Type B pancreatic cell (in vitro differentiated cells): Measurements from ENCODE around the genes COX7A2 and TTK.

GRCh38 chr6:72646908-72647586 is 25.2 kb downstream of the KCNQ5 start:
- PRO-cap, result no peak

- PRO-cap, result no peak
Observed at GRCh38 chr6:72861981-72862703, 240.3 kb downstream of the KCNQ5 start.

DNA sequence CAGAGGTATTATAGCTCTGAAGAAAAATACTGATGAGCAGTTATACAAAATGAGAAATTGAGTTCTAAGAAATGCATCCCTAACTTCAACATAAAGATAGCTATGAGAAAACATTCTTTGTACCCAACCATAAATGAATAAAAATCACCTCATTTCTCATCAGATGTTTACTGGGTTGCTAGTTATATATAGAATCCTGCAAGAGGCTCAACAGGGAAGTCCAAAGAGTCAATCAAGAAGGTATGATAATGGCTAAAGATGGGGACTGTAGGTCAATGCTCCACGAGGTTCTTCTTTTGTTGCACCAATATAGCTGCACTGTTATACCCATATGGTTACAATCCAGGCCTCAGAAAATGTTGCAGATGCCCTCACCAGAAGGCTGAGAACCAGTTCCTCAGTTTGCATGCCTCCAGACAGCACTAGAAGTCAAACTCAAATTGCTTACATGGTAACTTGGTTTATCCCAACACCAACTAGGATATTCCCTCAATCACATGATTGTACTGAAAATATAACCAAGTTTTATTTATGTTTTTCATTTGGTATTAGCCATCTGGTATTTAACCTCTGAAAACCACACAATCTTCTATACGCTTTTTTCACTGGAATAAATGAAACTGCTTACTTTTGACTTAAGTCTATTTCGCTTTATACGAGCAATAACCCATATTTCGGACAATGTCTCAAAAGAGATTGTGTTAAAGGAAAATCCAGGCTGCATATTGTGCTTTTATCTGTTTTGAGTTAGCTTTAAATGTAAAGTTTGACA is 12.0 kb downstream of the EEF1A1 start:
- PRO-cap, result no peak

DNA sequence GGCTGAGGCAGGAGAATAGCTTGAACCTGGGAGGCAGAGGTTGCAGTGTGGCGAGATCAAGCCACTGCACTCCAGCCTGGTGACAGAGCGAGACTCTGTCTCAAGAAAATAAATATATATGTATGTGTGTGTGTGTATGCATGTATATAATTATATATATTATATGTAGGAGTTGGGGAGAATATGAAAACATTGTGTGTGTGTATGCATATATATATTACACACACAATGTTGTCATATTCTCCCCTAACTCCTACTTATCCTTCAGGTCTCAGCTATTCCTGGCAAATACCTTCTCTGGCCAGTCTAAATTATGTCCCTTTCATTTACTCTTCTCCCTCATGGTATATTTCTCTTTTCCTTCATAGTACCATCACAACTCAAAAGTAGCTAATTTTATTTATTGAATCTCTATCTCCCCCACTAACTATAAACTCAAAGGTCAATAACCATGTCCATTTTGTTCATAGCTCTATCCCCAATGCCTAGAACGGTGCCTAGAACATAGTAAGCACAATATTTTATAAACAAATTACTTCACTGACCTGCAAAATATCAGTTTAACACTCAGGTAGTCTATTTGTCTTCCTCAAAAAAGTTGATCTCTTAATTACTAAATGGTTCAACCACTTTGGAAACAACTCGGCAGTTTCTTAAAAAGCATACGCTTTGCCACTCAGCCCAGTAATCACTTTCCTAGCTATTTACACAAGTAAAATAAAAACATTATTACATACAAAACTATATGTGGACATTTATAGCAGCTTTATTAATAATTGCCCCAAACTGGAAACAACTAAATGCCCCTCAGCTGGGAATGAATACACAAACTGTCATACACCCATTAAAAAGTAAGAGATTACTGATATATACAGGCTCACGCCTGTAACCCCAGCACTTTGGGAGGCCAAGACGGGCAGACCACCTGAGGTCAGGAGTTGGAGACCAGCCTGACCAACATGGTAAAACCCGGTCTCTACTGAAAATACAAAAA is 7.6 kb downstream of the EEF1A1 start:
- PRO-cap, result no peak

- PRO-cap, result no peak
Observed at GRCh38 chr6:73644067-73644826, 9.5 kb downstream of the SLC17A5 start.

GRCh38 chr6:73722611-73723223 is 26.7 kb downstream of the CD109 start:
- PRO-cap, result no peak

DNA sequence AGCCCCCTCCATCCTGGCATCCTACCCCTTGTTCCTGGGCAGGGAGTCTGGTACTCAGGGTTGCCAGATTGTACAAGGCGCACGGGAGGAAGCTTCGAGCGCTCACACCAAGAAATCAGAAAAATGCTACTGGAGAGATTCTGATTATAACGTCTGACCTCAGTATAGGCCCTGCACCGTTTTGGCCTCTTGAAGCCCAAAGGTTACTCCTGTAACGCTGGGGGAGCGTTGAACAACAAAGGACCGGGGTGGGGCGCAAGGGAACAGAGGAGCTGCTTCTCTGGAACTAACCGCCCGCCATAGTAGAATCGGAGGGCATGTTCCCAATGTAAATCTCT is 1.1 kb upstream of the COL12A1 start:
- PRO-cap, result no peak

DNA sequence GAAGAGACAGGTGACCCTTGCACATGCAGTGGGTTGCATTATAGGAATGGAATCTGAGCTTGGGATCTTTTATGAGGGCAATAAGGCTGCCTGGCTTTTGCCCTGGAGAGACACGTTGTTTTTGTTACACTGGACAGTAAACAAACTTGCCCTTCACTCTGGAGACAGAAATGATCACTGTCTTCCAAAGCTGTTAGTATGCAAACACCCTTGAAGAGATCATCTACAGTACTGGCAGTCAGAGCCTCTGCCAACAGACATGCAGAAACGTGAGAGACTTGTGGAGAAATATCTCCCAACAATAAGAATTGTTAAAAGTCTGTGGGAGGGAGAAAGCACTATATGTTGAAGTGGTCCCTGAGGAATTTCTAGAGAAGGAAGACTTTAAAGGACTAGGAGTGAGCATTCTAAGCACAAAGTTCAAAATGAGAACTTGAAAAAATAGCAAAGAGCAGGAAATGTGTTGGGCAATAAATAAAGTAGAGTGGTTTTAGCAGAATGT is 6.2 kb upstream of the COL12A1 start:
- PRO-cap, result no peak

DNA sequence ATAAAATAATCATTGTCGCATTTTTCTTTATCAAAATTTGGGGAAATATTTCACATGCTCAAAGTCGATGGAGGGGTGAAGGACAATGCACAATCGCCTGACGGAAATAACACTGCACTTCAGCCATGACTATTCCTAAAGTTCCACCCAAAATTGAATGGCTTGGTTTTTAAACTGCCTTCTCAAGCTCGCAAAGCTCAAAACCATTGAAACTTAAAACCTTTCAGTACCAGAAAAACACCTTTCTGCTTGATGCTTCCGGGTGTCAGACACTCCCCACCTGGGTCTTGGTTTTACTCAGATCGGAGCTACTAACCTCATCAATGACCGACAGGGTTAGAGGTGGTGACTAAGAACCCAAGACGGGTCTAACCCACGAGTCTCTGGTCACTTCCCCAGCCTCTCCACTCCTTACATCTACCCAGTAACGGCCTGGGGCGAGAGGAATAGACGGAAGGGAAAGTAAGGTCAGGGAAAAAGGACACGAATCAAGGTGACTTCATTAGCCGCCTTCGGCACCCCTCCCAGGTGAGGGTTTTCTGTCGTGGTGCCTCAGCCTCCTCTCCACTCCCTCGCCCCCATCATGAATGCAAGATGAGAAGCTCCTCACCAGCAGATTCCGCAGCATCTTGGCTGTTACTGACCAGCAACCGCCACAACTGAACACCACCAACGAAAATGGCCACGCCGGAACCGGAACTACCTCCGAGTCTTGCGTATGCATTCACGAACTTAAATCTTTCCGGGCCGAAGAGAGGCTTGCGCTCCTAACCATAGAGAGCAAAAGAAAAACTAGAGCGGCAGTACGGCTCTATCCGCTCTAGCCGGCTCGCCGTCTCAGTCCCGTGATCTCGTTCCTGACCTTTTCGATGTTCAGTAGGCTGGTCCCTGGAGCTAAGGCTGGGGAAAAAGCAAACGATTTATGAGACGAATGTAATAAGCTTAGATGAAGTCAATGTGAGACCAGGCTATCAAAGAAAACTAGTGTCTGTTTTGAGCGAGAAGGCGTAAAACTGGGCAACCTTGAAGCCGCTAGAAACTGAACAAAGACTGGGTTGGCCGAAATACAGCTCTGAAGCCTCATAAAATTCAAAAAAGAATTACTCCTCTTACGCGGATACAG is at the start of gene COX7A2:
TSS of gene COX7A2 (minus strand) at position 695 of the 1,123 bp plus-strand sequence.
- PRO-cap, result bidirectional peak, plus-strand start at position 272 of the sequence, minus-strand start at position 82 of the sequence; bidirectional peak, plus-strand start at position 407 of the sequence, minus-strand start at position 397 of the sequence; bidirectional peak, plus-strand start at position 840 of the sequence, minus-strand start at position 680 of the sequence

DNA sequence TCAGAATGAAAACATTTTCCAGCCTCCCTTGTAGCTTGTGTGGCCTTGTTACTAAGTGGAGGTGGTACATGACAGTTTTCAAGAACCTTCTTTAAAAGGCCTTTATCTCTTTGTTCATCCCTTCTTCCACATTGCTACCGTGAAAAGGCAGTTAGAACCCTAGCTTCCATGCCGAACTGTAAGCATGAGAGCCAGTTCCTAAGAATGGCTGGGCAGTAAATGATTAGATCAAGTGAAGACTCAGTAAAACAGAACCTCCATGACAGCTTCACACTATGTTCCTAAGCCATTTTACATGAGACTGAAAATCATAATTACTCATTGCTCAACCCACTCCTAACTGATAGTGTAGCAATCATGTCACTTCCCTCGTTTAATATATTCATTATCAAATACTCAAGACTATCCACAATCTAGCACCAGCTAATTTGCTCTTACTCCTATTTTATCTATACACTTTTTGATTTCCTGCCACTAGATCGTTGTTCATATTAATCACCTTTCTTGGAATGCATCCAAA is 6.2 kb downstream of the TMEM30A start:
- PRO-cap, result no peak

- PRO-cap, result no peak
Observed at GRCh38 chr6:75481429-75482353, 11.9 kb downstream of the FILIP1 start.

- PRO-cap, result no peak
Observed at GRCh38 chr6:75607881-75608650, 6.4 kb downstream of the SENP6 start.

DNA sequence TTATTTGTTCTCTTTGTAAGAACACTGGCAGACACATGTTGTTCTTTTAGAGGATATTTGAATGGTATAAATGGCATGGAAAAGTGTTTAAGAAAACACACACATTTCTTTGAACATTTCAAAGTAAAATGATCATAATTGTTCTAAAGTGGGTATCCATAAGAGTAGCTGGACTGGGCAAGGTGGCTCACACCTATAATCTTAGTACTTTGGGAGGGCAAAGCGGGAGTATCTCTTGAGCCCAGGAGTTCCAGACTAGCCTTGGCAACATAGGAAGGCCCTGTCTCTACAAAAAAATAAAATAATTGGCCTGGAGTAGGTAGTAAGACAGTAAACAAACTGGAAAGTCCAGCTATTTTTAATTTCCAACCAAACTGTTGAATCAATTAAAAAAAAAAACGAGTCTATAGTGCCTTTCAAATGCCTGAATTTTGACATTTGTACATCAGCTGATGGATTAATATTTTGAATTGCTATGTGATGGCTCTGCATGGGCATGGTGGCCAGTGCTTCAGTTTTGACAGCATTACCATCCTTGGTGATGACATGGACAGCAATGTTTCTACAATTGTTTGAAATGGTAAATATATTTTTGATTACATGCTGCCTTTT is 40.0 kb downstream of the SENP6 start:
- PRO-cap, result no peak

- PRO-cap, result no peak
Observed at GRCh38 chr6:75677369-75678200, 71.5 kb upstream of the MYO6 start.

- PRO-cap, result no peak
Observed at GRCh38 chr6:75751377-75752009, 2.5 kb downstream of the MYO6 start.

GRCh38 chr6:77461326-77461612 is 2.0 kb downstream of the HTR1B start:
- PRO-cap, result no peak

DNA sequence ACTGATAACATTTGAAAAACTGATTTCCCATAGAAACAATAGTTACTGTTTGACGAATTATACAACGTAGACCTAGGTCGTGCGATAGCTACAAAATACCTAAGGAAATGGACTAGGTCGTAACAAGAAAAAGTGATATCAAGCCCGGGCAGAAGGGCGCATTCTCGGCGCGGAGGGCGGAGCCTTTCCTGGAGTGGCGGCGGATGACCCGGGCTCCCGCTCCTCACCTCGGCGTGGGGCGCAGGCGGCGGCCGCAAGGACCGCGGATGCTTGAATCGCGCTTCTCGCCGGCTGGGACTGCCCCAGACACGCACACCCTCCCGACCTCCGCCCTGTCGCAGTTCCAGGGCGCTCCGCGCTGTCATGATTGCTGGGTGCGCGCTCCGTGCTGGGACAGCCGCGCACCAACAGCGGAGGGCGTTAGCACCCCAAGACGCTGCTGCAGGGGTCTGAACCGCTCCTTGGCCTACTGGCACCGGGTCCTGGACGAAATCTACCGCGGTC is 43.2 kb downstream of the IRAK1BP1 start:
- PRO-cap, result no peak

DNA sequence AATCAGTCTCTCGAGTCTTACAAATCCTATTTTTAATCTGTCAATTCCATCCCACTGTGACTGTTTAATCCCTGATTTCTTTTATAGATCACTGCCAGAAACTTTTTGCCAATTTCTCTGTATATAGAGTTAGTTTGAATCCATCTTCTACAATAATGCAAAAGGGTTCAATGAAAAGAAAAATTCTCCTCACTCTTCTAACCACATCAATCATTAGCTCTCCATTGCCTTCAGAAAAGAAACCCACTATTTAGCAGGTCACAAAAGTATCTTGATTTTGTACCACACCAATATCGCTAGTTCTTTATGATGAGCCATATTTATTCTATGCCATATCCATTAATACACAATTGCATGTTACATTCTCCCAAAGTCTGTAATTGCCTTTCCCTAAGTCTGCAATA is 39.1 kb downstream of the PHIP start:
- PRO-cap, result no peak

DNA sequence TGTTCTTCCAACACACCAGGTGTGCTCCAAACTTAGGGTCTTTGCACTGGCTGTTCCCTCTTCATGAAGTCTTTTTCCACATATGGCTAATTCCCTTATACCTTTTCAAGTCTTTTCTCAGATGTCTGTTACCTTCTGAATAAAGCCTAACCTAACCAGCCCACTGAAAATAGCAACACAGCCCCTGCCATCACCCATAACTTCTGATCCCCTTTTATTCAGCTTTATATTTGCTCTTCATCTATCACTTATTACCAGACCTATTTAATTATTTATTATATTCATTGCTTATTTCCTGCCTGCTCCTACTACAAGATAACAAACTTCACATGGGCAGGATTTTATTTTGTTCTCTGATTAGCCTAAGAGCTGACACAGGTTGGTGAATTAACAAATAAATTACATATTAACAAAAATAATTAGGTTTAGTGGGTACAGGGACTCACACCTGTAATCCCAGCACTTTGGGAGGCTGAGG is 31.8 kb downstream of the PHIP start:
- PRO-cap, result no peak

DNA sequence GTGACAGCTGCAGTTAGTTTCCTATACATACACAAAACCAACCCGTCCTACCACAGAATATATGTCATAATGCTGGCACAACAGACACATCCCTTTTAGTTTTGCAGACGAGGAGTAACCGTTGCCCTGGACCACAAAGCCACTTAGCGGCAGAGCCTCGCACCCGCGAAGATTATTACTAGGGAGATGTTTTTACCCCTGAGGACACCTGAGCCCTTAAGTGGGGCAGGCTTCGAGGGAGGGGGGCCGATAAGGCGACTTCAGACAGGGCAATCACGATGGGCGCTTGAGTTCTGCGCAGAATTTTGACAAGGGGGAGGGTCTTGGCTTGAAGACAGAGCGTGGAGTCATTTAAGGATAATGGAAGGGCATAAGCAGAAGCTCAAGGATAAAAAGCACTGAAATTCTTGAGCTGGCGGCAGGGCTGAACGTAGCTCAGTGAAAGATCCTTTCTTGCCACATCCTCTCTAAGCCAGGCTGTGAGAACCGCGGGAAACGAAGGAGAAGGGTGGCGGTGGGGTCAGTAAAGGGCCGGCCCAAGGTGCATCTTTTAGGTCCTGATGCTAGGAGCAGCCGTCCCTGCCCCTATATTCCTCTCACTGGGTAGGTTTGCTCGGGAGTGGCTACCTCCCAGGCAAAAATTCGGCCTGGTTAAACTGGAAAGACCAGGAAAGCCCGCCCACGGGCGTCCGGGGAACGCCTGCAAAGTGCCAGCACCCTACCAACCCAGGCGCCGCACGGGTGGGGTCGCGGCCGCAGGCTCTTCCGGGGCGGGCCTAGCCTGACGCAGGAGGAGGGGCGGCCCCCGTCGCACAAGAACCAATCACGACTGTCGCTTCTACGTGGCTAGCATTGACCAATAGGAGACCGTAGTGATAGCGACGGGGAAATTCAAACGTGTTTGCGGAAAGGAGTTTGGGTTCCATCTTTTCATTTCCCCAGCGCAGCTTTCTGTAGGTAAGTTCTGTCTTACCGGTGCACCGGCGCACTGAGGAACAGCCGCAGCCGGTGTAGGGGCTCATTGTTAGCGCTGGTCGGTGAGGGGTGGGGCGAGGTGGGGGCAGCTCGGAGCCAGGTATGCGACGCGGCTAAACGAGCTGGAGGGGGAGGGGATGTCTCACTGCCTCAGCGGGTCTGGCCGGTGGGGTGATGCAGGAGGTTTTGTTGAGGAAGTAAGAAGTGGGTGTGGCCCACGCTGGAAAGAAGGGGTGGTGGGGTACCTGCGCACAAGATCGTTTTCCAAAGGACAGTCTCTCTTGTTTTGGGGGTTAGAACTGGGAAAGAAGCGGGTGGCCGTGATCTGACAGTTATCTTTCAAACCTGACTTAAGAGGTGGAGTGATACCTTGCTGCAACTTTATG is at the start of gene TTK:
TSS of gene TTK (plus strand) at position 893 of the 1,361 bp plus-strand sequence.
- PRO-cap, result unidirectional peak, plus-strand start at position 489 of the sequence; bidirectional peak, plus-strand start at position 894 of the sequence, minus-strand start at position 601 of the sequence